MCF 10A (cell line): ENCODE measurements around a stretch of chr19.

- PRO-cap = bidirectional peak, plus-strand start at chr19:13153722, minus-strand start at chr19:13153616
- RRBS = under 1% methylated on average over 36 of the region's 76 CpGs
Measured at GRCh38 chr19:13153155-13153811, 3.1 kb downstream of the IER2 start.

DNA sequence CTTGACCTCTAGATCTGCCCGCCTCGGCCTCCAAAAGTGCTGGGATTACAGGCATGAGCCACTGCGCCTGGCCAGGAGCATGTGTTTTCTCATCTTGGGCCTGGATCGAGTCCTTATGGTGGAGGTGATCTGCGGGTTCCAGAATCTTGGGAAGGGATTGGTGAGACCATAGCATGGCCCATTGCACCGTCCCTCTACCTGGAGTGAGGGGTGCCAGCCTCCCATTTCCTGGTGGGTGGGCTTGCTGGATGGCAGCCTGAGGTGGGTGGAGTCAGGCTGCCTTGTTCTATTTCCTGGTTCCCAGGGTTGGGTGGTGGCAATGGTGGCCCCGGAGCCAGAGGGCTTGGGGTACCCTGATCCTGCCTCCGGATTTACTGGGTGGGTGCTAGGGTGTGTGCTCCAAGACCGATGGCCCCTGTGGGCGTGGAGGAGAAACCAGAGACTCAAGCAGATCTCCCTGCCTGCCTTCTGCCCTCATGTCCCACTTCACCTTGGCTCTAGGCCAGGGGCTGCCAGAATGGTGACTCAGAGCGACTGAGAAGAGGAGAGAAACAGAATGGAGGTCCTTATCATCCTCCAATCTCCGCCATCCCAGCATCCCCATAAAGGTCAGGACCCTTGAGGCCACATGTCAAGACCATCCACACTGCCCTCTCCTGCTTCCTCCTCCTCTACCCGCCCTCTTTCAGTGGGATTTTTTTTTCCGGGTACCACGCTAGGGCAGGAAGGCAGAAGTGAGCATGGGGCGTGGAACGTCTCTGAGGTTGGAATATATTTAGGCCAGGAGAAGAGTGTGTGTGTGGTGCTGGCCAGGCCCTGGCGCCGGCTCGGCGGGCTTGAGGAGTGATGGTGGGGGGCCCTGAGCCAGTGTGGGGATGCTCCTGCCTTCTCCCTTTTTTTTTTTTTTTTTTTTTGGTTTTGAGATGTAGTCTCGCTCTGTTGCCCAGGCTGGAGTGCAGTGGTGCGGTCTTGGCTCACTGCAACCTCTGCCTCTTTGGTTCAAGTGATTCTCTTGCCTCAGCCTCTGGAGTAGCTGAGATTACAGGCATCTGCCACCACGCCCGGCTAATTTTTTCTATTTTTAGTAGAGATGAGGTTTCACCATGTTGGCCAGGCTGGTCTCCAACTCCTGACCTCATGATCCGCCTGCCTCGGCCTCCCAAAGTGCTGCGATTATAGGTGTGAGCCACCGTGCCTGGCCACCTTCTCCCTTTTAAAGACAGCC, 22.2 kb downstream of the IER2 start:
- PRO-cap = no peak
- RRBS = no CpG with 5 or more reads among the region's 29 CpGs

DNA sequence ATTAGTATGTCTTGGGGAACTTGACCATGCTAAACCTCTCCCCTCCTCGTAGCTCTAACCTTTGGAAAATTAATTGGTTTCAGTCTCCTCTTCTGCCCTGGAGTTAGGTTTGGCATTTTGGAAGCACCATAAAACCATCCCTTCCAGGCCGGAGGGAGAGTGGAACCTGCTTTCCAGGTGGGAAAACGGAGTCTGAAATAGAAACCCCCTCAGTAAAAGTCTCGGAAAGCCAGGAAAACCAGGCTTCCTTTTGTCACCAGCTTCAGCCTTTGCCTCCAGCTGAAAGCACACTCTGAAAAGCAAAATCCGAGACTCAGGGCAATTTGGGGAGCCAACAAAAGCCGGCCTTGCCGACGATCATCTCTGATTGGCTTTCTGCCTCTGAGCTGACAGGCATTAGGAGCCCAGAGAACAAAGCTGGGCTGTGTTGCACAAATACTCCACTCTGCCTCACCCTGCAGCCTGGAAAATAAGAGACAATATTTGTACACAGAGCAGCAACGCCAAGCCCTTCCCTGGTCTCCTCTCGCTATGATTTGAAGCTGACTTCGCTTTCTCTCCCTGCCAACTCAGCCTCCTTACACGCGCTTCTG, 47.0 kb downstream of the CACNA1A start:
- PRO-cap = no peak
- RRBS = no CpG with 5 or more reads among the region's 13 CpGs

- PRO-cap = no peak
- RRBS = no CpG with 5 or more reads among the region's 6 CpGs
Measured at GRCh38 chr19:13778094-13778544, 3.9 kb downstream of the C19orf53 start.

DNA sequence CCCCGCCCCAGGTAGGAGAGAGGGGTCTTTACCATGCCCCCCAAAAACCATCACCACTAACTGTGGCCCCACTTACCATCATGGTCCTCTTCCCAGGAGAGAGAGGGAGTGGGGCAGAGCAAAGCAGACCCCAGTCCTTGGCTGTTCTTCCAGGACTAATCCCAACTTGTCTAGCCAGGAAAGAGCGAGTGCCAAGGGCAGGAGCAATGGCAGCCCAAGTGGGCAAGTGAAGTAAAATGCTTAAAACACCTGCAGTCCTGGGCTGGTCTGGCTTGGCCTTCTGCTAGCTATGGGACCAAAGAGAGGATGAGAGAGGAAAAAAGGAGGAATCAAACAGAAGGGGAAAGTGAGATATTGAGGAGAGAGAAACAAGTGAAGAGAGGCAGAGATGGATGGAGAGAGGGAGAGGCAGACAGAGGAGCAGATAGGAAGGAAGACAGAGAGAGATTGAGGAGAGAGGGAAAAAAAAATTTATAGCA, 17.9 kb downstream of the ZSWIM4 start:
- PRO-cap = no peak
- RRBS = no CpG with 5 or more reads among the region's 2 CpGs

DNA sequence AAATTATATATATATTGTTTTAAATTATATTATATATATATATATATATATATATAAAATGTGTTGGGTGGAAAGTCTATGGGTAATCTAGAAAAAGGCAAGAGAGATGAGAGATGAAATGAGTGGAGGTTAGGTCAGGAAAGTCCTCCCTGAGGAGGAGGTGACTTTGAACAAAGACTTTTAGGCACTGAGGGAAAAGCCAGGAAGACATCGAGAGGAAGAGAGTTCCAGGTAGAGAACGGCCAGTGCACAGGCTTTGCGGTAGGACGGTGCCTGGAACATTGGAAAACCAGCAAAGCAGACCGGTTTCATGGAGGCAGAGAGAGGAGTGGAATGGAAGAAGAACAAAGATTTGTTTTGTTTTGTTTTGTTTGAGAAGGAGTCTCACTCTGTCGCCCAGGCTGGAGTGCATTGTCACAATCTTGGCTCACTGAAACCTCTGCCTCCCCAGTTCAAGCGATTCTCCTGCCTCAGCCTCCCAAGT, 31.2 kb upstream of the NANOS3 start:
- PRO-cap = no peak
- RRBS = no CpG with 5 or more reads among the region's 7 CpGs

GRCh38 chr19:13934640-13935525, 3.3 kb downstream of the PODNL1 start:
- PRO-cap = no peak
- RRBS = no CpG with 5 or more reads among the region's 11 CpGs

GRCh38 chr19:14080523-14081767, 4.6 kb downstream of the C19orf67 start:
- PRO-cap = bidirectional peak, plus-strand start at chr19:14081650, minus-strand start at chr19:14081312
- RRBS = 2% methylated on average over 5 of the region's 60 CpGs

DNA sequence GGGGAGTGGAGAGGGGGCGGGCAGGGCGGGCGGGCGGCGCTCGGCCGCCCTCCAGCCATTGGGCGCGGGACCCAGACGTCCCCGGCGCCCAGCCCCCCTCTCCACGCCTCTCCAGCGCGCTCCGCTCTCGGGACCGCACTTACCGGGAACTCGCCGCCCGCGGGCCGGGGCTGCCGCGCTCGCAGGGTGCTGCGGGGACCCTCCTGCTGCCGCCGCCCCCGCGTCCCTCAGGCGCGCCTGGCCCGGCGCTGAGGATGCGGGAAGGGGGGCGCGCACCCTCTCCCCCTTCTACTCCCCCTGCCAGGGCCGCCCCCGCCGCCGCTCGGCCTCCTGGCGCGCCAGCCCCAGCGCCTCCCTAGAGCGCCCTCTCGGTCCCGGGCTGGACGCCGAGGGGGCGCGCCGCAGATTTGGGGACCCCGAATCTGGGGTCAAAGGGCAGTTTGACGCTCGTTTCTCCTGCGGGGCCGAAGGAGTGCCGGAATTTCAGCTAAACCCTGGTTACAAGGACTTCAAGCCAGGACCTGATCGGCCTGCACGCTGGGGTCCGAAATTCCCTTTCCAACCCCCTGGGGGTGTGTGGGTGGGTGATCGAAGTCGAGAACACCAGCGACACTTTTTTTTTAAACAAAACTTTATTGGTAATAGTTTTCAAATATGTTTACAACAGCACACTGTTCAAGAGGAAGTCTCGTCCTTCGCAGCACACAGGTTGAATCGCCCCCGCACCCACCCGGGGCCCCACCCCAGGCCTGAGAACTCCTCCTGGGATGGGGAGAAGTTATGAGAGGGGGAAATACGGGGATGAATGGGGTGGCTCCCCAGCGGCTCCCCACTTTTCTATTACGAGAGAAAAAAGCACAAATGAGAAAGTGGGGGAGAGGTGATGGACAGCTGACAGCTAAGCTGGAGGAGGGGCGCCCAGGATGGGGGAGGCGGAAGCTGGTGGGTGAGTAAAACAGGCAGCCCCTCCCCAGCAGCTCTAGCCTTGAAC, 5.8 kb upstream of the C19orf67 start:
- PRO-cap = bidirectional peak, plus-strand start at position 138 of the sequence, minus-strand start outside the sequence; bidirectional peak, plus-strand start at position 684 of the sequence, minus-strand start at position 576 of the sequence; bidirectional peak, plus-strand start at position 866 of the sequence, minus-strand start at position 708 of the sequence
- RRBS = 1% methylated on average over 35 of the region's 77 CpGs

DNA sequence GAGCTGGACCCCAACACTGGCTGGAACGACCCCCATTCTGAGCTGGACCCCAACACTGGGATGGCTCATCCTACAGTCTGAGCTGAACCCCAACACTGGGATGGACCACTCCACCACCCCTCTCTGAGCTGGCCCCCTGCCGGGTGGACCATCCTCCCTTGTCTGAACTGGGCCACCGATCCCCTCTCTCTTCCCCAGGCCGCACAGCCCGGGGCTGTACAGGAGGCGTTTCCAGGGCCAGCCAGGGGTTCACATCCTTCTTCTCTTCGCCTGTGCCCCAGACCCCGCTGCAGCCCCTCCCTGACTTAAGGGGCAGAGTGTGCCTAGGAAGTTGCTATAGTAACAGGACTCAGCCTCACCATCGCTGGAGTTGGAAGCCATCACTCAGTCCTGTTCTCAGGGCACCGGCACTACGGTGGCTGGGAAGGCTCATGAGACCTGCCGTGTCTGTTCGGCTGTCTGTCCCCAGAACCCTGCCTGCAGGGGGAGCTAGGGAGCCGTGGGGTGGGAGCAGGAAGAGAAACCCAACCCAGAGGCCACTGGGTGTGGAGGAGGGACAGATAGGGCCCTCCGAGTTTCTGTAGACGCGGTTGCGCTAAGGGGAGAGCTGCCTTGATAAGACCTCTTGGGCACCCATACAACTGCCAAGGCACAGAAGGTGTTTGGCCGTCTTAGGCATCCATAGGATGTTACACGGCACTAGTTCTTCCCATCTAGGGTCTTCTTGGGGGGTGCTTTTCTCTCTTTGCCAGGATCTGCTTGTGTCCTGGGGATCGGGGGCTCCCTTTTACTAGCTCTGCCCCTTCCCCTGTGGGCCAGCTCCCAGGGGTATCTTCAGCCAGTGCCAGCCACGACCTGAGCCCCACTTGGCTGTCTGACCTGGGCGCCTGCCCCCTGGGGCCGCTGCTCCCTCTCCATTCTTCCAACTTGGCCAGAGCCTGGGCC, 3.5 kb downstream of the PRKACA start:
- PRO-cap = no peak
- RRBS = 85% methylated on average over 4 of the region's 24 CpGs

GRCh38 chr19:14183413-14183759, 22.6 kb downstream of the ADGRL1 start:
- PRO-cap = no peak
- RRBS = 100% methylated on average over 3 of the region's 15 CpGs

GRCh38 chr19:14356316-14356830, 24.9 kb upstream of the ADGRE5 start:
- PRO-cap = no peak
- RRBS = no CpG with 5 or more reads among the region's 10 CpGs

GRCh38 chr19:14370853-14371622, 10.2 kb upstream of the ADGRE5 start:
- PRO-cap = no peak
- RRBS = no CpG with 5 or more reads among the region's 12 CpGs

- PRO-cap = no peak
- RRBS = no CpG with 5 or more reads among the region's 11 CpGs
Measured at GRCh38 chr19:14393199-14393895, 12.1 kb downstream of the ADGRE5 start.

GRCh38 chr19:14404222-14404855, 14.8 kb downstream of the DDX39A start:
- PRO-cap = no peak
- RRBS = no CpG with 5 or more reads among the region's 13 CpGs

GRCh38 chr19:14412519-14413286, 6.4 kb downstream of the DDX39A start:
- PRO-cap = no peak
- RRBS = no CpG with 5 or more reads among the region's 32 CpGs

GRCh38 chr19:14416071-14416690, 3.0 kb downstream of the DDX39A start:
- PRO-cap = no peak
- RRBS = no CpG with 5 or more reads among the region's 9 CpGs

DNA sequence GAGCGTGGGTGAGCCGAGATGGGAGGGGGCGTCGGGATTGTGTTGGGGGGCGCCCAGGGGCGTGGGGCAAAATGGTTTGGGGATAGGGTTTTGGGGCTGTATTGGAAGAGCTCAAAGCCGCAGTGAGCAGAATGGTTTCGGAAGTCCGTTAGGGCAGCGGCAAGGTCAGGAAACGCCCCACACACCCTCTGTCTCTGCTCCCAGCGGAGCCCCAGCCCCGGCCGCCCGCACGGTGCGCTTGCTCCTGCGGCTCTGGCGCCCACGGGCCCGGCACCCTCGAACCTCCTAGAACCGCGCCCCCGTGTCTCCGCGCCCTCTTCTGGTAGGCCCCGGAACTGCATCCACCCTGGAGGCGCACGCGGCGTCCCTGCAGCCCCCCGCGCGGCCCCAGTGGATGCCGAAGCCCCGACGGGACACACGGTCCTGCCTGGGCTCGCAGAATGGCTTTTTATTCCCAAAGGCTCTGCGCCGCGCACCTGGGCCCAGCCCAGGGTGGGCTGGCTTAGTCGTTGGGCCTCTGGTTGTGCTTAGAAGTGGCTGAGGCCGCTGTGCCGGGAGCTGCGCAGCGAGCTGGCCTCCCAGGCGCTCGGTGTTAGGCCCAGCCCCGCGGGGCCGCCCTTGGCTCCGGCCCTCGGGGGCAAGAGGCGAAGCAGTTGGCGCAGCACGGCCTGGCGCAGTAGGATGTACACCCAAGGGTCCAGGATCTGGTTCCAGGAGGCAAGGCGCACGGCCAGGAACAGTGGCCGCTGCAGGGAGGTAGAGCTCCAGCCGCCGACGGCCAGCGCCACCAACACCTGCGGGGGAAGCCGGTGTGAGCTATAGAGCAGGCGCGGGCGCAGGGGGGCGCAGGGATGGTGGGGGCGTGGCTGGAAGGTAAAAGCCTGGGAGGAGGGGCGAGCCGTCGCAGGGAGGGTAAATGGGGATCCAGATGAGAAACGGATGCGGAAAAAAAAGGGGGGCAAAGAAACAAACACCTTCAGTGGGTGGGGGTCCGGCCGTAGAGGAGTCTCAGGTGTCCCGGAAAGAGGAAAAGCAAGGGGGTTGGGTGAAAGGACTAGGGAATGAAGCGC, 2.8 kb downstream of the PTGER1 start:
- PRO-cap = no peak
- RRBS = 12% methylated on average over 16 of the region's 82 CpGs

DNA sequence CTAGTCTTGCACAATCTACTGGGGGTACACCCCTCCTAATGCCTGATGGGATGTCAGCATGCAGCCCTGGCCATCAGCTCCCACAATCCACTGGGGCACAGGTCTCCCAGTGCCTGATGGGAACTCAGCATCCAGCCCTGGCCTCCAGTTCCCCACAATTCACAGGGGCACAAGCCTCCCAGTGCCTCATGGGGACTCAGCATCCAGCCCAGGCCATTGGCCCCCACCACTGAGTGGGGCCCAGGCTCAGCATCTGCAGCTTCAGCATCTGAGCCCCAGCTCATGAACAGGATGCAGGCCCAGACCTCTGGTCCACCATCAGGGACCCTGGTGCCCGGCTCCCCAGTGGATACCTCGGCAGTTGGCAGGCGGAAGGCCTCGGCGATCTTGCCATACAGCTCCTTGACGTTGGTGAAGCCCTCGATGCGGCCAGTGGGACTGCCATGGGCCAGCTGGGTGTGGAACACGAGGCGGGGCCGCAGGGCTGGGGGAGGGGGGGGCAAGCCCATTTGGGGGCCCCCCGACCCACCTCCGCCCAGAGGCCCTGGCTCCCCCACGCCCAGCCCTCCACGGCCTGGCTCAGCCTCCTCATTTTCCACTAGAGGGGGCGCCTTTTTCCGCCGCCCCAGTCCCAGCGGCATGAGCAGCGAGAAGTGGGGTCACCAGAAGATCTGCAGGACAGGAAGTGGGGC, 7.3 kb upstream of the PTGER1 start:
- PRO-cap = no peak
- RRBS = no CpG with 5 or more reads among the region's 20 CpGs

- PRO-cap = no peak
- RRBS = no CpG with 5 or more reads among the region's 8 CpGs
Measured at GRCh38 chr19:14497053-14497995, 1.4 kb upstream of the GIPC1 start.